Left cardiac atrium (tissue), 1 donor: ENCODE measurements around a stretch of chr7.

- PRO-cap: no peak
Measured at GRCh38 chr7:134360042-134360535, 43.4 kb upstream of the SLC35B4 start.

- PRO-cap: no peak
Measured at GRCh38 chr7:134432237-134433050, 26.5 kb downstream of the AKR1B1 start.

DNA sequence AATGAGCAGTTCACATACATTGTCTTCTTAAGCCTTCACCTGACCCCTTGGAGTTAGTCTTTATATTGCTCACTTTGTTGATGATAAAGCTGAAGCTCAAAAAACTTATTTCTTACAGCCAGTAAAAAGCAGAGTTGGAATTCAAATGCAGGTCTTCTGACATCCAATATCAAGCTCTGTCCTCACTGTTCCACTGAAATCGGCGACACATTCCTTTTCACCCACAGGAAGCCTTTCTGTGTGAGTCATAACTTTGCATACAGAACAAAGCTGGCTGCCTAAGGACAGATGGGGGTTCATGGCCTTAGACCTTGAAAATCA is 21.8 kb upstream of the AKR1B1 start:
- PRO-cap: no peak

GRCh38 chr7:134528015-134528599 is 740 bp downstream of the AKR1B10 start:
- PRO-cap: no peak

- PRO-cap: no peak
Measured at GRCh38 chr7:134565639-134566088, 16.8 kb downstream of the AKR1B15 start.

DNA sequence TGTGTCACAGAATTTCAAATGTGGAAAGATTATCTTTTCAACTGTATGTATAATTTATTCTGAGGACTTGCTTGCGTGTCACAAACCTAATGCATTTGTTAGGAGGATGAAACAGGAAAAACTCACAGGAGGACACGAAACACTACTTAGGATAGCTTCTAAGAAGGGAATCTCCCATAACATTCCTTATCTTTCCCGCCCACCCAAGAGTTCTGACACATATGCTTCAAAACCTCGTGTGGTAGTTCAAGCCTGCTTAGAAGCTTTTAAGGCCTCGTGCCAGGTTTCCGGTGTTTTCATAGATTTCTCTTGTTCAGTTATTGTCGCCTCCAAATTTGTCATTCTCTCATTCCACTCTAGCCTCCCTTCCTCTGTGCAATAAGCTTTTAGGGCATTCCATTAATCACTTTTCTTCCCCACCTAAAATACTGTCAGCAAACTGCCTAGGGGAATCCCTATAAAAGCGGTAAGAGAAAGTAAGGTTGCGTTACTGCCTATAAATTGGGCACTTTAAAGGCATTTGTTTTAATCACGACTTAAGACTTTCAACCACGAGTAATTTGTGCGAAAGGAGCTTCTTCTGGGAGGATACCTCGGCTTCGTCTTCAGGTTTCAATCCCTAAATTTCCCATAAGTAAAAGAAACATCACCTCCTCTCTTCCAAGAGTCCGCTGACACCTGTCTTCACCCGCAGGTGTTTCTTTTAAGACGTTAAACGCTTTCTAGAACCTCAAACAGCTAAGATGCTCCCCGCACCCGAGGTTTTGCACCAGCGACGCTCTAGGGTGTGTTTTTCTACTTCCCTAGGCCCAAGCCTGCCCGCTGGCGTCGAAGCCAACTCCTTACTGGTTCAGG is 628 bp upstream of the BPGM start:
- PRO-cap: bidirectional peak, plus-strand start outside the sequence, minus-strand start at position 768 of the sequence

DNA sequence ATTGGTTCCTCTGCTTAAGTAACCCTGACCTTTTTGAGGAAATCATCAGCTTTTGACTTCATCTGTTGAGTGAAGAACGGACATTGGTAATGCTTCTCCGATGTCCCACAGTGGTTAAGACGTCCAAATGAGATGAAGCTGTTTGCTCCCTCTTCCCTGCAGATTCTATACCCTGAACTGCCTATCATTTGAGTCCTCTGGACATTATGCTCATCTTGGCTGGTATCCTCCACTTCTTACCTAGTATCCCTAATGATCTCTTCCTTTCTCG is 3.0 kb downstream of the CALD1 start:
- PRO-cap: no peak

- PRO-cap: bidirectional peak, plus-strand start at chr7:134831970, minus-strand start at chr7:134831986
Measured at GRCh38 chr7:134831740-134832230, 52.4 kb downstream of the CALD1 start.

GRCh38 chr7:134892780-134893325 is 93.5 kb upstream of the AGBL3 start:
- PRO-cap: no peak

- PRO-cap: no peak
Measured at GRCh38 chr7:134907590-134908370, 78.5 kb upstream of the AGBL3 start.

GRCh38 chr7:134933862-134934456 is 52.3 kb upstream of the AGBL3 start:
- PRO-cap: no peak

- PRO-cap: no peak
Measured at GRCh38 chr7:135158019-135158952, 10.4 kb downstream of the TMEM140 start.

GRCh38 chr7:135165997-135167242 is 4.1 kb downstream of the CYREN start:
- PRO-cap: no peak

DNA sequence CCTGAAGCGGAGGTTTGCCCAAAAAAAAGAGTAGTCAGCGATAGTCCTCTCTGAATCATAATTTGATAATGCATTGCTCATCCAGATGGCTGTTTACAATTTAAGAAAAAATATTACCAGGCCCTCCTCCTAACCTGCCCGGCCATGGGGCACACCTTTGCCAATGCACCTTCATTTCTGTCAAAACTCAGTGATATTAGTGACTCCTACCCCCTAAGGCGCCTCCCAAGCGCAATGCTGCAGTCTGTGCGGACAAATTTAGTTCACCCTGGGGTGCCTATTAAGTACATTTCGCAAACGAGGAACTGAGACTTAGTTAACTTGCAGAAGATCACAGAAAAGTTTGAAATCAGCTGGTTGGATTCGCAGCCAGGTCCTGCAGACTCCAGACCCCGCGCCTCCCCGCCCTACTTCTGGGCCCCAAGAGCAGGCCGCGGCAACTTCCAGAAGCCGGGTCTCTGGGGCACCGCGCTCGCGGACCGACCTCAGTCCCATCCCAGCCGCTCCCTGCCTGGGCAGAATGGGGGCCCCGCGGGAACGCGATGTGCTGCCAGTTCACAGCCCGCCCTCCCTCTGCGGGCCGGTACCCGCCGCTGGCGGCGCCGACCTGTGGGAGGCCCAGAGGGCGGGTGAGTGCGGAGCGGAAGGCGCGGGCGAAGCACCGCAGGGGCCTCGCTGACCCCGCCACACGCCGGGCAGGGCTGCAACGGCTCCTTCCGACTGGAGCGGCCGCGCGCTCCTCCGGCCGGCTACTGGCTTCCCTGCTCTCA is 530 bp downstream of the CYREN start:
- PRO-cap: bidirectional peak, plus-strand start at position 621 of the sequence, minus-strand start at position 522 of the sequence

DNA sequence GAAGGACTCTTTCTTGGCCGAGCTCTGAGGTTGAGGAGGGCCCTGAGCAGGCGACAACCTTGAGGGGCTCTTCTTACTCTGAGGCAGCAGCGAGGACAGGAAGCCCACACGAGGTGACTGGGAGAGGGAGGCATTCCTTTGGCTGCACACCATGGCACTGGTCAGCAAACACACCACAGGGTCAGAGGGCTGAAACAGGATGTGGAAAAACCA is 7.1 kb downstream of the WDR91 start:
- PRO-cap: no peak

DNA sequence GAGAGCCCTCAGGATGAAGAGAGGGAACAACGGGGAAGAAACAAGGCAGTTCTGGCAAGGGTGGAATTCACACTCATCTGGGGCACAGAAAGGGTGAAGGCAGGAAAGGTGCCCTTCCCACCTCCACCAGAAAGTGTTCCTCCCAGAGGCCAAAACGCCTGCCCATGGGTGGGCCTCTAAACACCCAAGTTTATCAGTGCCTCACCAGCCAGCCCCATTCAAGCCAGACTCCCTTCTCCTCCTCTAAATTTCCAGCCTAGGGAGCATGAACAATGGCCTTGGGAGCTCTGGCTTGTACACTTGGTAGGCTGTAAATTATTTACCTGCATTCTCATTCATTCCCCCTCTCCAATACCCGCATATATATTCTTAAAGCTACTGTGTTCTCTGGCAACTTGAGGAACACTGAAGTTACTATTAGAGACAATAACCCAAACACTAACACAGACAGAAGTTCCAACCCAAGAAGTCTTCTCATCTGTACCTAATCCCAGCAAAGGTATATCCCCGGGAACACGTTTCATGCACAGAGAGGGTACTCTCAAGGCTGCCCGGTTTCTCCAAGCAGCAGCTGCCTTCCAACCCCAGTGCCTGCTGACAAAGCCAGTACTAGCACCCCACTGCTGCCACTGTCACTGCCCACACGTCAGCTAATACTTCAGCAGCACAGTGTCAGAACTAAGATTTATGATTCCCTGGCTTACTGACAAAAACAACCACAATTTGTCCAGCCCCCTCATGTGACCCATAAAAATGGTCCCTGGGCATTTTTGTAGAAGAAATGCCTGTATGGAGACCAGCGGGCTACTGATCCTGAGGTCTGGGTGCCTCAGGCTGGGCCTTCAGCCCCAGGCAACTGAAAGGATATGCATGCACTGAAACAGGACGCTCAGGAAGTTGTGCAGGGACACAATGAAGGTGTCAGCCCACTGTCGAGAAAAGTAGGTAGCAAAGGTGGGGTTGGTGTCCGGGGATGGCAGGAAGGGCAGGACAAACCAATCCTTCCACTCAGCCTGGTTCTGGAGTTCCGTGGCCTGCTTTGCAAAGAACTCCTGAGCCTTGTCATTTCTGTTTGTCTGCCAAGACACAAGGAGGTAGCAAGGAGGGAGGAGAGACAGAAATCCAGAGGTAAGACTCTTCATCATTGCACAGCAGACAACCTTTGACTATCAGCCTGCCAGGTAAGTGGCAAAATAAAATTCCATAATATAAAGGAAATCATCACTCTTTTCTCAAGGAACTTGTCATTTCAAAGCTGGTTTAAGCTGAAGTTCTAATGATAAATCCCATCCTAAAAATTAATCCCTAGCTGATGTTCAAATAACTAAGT is 2.9 kb downstream of the WDR91 start:
- PRO-cap: no peak

- PRO-cap: no peak
Measured at GRCh38 chr7:135619232-135619928, 42.9 kb upstream of the STMP1 start.

DNA sequence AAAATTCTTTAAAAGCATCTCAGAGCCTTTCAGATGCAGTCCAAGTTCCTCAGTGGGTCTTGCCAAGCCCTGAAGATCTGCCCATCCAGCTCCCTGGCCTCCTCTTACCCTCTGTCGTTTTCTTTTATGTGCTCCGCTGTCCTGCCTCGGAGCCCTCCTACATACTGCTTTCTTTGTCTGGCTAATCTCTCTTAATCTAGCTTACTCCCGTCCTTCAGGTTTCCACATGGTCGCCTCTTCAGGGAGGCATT is 30.4 kb downstream of the SLC13A4 start:
- PRO-cap: no peak

GRCh38 chr7:135774291-135774779 is 25.7 kb upstream of the FAM180A start:
- PRO-cap: no peak

DNA sequence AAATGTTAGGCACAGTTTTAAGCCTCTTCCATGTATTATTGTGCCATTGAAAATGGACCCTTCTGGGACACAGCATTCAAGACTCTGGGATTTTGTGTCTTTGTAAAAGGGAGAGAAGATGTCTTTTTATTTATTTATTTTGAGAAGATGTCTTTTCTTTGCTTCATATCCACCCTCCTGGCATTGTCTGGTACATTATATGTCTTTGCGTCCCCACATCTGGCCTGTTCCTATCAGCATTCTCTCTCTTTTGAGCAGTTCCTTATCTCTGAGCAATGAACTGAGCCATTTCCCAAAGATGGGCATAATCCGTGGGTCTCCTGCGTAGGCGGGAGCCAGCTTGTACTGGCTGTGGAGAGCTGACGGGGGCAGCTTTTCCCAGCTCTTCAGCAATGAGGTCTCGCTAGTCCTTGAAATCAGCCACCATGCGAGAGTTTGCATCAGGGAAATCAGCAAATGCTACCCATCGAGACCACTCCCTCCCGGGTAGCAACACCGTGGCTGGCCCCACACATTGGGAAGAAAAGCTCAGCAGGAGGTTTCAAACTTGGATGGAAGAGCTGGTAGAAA is 51.8 kb upstream of the FAM180A start:
- PRO-cap: no peak